ENCODE measurements around a stretch of chr22.

DNA sequence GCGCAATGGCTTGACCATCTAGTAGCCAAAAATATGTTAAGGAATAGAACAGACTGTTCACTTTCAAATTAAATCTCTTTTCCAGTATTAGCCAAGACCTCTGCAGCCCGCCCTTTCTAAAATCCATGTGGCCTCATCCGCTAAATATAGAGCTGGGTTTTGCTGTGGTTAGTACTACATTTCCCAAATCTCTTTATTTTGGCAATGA is 1.4 kb upstream of the CLTCL1 start:
- PRO-cap: no peak
- RAMPAGE, long total RNA, 4 experiments: no peak in any of the 4 experiments

- PRO-cap: no peak
- RAMPAGE, long total RNA, 4 experiments: no peak in any of the 4 experiments
Observed at GRCh38 chr22:19330968-19332066, 39.8 kb upstream of the CLTCL1 start.

- PRO-cap: no peak
- RAMPAGE, long total RNA, 4 experiments: no peak in any of the 4 experiments
Observed at GRCh38 chr22:19375375-19375973, 56.1 kb downstream of the HIRA start.

DNA sequence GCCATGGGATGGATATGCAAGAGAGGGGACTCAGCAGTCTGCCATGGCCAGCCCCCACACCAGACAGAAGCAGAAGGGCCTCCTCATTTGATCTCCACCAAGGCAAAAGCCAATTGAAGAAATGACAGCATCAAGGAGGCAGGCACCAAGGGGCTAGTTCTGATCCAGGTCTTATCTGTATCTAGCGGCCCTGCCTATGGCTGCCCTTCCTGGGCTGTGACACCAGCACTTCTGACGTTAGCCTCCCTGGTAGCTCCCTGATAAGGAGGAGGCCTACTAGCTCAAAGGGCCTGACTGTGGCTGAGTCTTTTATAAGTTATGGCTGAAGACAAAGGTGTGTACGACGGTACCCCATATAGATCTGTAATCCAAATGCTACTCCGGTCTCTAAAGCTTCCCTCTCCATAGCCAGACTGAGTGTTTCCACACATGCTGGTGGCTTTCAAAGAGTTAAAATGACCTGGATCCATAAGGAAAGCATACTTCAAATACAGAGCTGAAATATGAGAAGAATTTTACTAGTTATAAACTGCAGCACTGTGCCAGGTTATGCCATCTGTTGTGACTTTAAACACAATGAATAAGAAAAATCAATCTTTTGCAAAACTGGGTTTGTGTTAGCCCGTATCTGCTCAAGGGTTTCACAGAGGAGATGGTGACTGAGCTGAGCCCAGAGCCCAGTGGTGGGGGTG is 34.4 kb downstream of the HIRA start:
- PRO-cap: no peak
- RAMPAGE, long total RNA, 4 experiments: no peak in any of the 4 experiments

- PRO-cap: no peak
- RAMPAGE, long total RNA, 4 experiments: no peak in any of the 4 experiments
Observed at GRCh38 chr22:19406559-19407505, 24.7 kb downstream of the HIRA start.

DNA sequence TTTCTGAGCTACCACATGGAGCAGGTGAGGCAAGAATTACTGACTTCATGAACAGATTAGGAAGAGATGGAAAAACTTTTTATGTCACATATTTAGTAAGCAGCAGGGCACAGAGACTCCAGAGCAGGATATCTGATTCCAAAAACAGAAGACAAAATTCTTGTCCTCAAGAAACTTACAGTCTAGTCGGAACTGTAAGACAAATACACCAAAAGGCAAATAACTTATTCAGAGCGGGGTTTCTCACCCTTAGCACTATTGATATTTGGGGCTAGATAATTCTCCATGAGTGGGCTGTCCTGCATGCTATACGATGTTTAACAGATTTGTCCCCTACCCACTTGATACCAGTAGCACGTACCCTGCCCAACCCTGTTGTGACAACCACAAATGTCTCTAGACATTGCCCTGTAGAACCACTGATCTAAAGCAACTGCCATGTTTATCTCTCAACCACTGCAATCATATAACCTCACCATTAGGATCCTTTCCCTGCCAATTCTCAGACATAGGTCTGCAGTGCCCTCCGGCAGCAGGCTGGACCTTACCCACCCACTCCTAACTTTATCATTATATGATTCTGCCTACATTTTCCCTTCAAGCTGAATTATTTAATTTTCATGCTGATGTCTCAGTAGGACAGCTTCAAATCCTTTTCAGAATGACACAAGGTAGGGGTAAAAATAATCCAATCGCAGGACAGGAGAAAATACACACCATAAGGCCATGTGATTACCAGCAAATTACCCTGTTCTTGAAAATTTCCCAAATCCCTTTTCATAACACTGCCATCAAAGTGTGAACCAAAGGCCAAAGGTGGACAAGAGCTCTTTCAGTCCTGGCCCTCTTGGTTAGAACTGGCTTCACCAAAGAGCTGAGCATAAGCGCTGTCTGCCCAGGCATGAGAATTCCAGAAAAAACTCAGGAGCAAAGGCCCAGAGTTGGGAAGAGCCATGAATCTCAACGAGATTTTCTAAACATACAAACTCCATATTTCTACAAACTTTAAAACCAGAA is 4.4 kb downstream of the HIRA start:
- PRO-cap: no peak
- RAMPAGE, long total RNA, 4 experiments: no peak in any of the 4 experiments

GRCh38 chr22:19446822-19447328 is 636 bp downstream of the C22orf39 start:
- PRO-cap: no peak
- RAMPAGE, long total RNA, 4 experiments: start-site peak on the minus strand in 1 of 4 experiments, at chr22:19447111-19447308 at its widest, 5 to 14 reads per replicate

GRCh38 chr22:19572196-19572482 is 47.9 kb upstream of the CLDN5 start:
- PRO-cap: unidirectional peak, plus-strand start at chr22:19572358
- RAMPAGE, long total RNA, 4 experiments: no peak in any of the 4 experiments

DNA sequence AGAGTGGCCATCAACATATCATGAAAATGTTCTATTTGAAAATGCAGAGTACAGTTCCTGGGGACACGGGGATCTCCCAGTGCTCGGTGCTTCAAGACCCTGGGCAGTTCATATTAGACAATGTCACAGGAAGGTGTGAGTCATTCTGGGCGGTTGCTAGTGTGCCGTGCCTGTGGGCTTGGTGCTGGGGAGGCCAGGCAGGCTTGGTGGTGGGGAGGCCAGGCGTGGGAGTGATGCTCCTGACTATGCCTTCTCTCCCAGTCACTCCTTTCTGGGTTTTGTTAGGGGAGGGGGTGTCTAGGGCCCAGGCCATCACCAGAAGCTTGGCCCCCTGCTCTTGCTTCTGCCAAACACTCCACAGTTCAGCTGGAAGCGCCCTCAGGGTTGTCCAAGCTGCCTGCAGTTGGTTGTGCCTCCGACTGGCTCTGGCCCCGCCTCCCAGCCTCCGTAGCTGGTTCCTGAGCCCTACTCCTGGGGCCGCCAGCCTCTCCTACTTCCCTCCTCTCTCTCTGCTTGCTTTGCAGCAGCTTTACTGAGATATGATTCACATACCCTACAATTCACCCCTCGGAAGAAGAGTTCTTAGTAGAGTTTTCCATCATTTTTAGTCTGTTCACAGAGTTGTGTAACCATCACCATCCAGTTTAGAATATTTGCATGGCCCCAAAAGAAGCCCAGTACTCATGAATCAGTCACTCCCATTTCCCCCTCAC is 52.8 kb upstream of the CLDN5 start:
- PRO-cap: unidirectional peak, plus-strand start at position 200 of the sequence
- RAMPAGE, long total RNA, 4 experiments: no peak in any of the 4 experiments

GRCh38 chr22:19621279-19621854 is 92.9 kb upstream of the SEPTIN5 start:
- PRO-cap: no peak
- RAMPAGE, long total RNA, 4 experiments: no peak in any of the 4 experiments

GRCh38 chr22:19844003-19845079 is 10.3 kb downstream of the GNB1L start:
- PRO-cap: no peak
- RAMPAGE, long total RNA, 4 experiments: no peak in any of the 4 experiments

DNA sequence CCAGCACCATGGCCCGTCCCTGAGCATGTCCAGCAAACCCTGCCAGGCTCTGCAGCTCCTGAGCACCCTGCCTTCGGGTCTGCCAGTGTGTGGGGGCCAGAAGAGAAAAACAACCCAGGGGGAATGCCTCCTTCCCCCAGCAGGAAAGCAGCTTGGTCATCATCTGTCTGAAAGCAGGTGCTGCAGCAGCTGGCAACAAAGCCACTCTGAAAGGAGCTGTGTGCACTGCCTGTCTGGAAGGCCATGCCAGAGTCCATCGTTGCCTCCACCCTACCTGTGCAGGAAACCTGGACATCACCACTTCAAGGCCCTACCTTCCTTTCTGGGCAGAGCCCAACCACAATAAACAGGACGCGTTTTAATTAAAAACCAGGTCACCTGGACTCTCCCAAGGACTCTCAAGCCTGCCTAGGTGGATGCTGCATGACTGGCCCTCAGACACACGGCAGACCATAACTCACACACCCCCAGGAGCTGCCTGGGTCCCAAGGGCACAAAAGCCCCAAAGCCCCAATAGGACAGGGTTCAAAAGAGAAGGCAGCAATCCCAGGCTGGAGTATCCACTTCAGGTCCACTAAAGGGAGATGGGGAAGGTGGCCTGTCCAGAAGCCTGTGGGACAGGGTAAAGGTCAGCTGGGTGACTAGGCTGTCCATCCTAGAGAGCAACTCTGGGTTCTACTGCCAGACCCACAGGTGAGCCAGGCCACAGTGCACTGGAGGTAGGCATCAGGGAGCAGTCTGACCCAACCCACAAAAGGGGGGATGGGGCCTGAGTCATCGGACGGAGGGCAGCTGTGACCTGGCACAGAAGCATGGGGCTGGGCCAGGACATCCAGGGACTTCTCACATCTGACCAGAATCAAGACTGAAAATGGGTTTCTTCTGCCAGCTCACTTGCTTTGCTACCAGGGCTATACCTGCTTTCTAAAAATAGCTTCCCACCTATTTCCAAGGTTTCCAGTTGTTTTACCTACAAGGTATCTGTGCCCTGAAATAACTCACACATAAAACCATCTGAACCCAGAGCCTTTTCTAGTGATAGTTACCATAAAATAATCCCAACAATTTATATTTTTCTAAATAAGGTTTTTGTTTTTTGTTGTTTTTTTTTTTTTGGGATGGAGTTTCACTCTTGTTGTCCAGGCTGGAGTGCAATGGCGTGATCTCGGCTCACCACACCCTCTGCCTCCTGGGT is 6.0 kb downstream of the GNB1L start:
- PRO-cap: bidirectional peak, plus-strand start at position 805 of the sequence, minus-strand start at position 691 of the sequence
- RAMPAGE, long total RNA, 4 experiments: no peak in any of the 4 experiments

DNA sequence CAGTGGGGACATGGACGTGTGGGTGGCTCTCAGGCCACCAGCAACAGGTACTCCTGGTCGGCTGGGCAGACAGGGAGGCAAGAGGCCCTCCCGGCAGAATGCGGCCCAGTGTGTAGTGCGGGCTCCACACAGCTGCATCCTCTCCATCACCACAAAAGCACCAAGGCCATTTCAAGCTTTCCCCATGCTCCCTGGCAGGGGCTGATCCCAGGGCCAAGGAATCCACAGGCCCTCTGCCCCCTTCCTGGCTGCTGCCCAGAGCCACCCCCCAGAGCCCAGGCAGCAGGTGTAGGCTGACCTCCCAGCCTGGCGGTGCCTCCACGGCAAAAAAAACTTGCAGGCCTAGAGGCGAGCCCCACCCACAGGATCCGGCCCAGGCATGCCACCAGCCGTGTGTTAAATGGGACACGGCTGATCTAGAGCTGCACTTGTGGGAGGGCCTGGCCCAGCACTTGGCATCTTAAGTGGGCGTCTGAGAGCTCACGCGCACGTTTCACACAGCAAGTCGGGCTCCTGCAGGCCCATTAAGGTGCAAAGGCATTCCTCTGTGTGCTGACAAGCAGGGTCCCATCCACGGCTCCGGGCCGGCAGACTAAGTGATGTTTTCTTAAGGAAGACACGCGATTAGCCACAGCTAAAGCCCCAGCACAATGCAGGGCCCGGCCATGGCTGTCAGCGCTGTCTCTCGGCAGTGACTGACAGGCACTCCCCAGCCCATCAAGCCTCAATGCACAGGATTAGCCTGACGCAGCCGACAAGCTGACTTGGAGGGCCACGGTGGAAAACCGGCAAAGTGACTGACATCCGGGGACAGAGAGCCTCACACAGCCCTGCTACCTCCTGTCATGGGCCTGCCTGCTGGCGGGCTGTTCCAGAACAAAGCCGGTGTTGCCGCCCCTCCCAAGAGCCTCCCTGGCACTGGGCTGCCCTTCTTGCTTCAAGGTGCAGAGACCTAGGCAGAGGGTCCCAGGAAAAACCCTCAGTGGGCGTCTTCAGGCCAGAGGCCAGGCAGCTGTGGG is 19.9 kb upstream of the GNB1L start:
- PRO-cap: no peak
- RAMPAGE, long total RNA, 4 experiments: no peak in any of the 4 experiments

DNA sequence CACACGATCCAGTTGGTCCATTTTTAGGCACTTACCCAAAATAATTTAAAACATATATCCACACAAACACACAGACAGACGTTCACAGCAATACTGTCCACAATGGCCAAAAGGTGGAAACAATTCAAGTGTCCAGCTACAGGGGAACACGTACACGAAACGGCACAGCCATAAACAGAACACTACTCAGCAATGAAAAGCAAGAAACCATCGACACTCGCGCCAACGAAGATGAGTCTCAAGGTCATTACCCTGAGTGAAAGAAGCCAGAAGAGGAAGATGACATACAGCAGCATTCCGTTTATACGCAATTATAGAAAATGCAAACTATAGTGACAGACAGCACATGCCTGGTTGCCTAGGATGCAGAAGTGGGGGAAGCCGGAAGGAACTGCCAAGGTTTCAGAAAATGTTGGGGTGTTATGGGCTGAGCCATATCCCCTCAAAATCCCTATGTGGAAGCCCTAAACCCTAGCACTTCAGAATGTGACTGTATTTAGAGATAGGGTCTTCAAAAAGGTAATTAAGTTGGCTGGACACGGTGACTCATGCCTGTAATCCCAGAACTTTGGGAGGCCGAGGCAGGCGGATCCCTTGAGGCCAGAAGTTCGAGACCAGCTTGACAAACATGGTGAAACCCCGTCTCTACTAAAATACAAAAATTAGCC is 13.2 kb upstream of the COMT start:
- PRO-cap: no peak
- RAMPAGE, long total RNA, 4 experiments: no peak in any of the 4 experiments

- PRO-cap: unidirectional peak, minus-strand start at chr22:19943255
- RAMPAGE, long total RNA, 4 experiments: no peak in any of the 4 experiments
Observed at GRCh38 chr22:19942347-19943508, 1.1 kb upstream of the TXNRD2 start.

DNA sequence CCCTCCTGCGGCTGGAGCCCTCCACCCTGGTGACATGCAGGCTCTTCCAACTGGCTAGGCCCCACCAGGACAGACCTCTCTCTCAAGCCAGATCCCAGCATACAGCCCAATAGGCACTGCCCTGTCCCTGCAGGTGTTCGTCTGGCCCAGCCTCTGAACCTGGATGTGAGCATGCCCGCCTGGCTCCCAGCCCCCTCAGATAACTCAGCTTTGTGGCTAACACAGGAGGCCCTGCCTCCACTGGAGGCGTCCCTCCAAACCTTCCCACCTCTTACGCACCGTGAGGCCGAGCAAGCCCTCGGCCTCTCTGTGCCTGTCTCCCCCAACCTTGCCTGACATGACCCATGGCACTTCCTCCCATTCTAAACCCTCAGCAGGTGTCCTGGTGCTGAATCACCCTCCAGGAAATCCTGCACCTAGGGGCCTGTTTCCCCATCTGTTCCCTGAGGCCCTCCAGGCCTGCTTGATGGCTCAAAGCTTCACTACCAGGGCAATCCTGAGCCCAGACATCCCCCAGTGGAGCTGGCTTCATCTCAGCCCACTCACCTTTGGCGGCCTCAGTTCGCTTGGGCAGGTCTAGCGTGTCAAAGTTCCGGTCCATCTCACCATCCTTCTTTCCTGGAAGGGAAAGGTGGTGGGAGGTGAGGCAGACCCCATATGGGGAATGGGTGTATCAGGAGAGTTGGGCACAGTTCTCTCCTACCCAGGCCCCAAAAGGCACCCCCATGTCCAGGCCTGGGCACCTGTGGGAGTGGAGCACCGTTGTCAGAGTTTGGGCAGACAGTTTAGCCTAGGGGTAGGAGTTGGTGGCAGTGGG is 33.7 kb upstream of the TXNRD2 start:
- PRO-cap: no peak
- RAMPAGE, long total RNA, 4 experiments: no peak in any of the 4 experiments

- PRO-cap: no peak
- RAMPAGE, long total RNA, 4 experiments: no peak in any of the 4 experiments
Observed at GRCh38 chr22:20010523-20011434, 5.8 kb downstream of the ARVCF start.

DNA sequence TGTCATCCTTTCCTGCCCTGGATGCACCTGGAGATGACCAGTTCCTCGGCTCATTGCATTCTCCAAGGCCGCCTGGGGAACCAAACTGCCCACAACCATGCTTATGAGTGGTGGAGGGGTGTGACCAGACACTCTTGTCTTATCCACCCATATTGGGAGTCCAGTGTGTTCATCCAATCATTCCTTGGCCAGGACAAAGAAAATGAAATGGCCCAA is 1.2 kb upstream of the ARVCF start:
- PRO-cap: no peak
- RAMPAGE, long total RNA, 4 experiments: no peak in any of the 4 experiments

- PRO-cap: no peak
- RAMPAGE, long total RNA, 4 experiments: no peak in any of the 4 experiments
Observed at GRCh38 chr22:20095786-20096860, 16.1 kb downstream of the DGCR8 start.

- PRO-cap: no peak
- RAMPAGE, long total RNA, 4 experiments: no peak in any of the 4 experiments
Observed at GRCh38 chr22:20111857-20112634, 3.9 kb upstream of the RANBP1 start.

Data from Peyer's patch (tissue), 4 donors.